Measurements from ENCODE around the gene BPIFB2.

DNA sequence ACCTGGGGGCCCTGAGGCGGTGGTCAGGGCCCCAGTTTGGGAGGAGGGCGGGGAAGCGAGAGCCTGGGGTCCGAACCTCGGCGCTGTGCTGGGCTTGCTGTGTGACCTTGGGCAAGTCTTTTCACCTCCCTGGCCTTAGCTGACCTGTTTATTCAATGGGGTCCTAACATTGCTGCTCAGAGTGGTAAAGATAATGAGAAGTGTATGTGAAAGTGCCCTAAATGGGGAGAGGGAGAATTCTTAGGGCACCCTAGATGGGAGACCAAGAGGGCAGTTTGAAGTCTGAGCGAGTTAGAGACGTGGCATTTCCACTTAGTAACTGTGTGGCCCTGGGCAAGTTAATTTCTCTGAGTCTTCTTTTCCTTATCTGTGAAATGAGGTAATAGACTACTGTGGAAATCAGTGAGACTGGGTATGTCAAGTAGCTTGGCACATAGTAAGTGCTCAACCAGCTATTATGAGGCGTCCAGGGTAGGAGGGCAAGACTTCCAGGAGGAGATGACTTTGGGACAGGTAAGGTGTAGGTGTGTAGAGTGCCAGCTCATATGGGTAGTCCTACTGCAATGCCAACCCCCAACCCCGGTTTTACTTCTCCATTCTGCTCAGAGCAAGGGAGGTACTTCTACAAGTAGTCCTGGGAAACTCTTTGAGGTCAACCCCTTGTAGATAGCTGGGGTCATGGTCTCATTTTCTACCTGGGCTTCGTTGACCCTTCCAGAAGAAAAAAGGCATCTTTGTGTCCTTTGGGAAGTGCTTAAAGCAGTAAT lies 727 bp downstream of the KIF3B start:
- PRO-cap: no peak

GRCh38 chr20:32364480-32365237 lies 6.5 kb downstream of the ASXL1 start:
- PRO-cap: no peak

- PRO-cap: no peak
Measured at GRCh38 chr20:32448398-32448770, 90.3 kb downstream of the ASXL1 start.

GRCh38 chr20:32467483-32468117 lies 109.5 kb downstream of the ASXL1 start:
- PRO-cap: no peak

- PRO-cap: no peak
Measured at GRCh38 chr20:32473058-32473922, 111.8 kb downstream of the NOL4L start.

DNA sequence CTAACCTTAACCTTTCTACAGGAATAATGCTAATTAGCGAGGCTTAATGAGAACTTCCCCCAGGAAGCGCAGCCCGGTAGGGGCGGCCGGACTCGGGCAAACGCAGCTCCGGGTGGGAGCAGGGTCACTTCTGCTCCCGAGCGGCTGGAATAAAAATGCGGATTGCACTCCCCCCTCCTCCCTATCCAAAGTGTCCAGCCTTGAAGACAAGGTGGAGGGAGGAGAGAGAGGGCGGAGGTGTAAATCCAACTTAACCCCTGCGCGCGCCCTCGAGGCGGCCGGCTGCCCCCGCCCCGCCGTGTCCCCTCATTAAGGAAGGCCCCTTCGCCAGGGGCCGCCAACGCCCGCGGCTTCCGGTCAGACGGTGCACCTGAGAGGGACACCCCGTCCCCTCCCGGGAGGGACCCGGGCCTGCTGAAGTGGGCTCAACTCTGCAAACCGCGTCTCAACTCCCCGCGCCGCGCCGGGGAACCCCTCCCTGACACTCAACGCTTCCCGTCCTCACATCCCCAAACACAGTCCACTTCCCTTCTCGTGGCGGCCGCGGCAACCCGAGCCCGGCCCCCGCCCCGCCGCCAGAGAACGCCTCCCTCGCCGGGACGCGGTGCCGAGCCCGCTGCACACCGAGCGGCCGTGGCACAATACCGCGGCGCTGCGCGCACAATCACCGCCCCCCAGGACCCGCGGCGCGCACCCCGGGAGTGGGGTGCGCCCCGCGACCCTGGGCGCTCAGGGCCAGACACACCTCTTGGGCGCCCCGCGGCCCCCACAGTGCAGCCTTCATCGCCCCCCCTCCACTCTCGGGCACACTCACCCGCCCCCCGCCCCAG lies 102.6 kb downstream of the NOL4L start:
- PRO-cap: no peak

- PRO-cap: no peak
Measured at GRCh38 chr20:32485865-32486337, 99.2 kb downstream of the NOL4L start.

- PRO-cap: no peak
Measured at GRCh38 chr20:32510184-32511027, 74.7 kb downstream of the NOL4L start.

DNA sequence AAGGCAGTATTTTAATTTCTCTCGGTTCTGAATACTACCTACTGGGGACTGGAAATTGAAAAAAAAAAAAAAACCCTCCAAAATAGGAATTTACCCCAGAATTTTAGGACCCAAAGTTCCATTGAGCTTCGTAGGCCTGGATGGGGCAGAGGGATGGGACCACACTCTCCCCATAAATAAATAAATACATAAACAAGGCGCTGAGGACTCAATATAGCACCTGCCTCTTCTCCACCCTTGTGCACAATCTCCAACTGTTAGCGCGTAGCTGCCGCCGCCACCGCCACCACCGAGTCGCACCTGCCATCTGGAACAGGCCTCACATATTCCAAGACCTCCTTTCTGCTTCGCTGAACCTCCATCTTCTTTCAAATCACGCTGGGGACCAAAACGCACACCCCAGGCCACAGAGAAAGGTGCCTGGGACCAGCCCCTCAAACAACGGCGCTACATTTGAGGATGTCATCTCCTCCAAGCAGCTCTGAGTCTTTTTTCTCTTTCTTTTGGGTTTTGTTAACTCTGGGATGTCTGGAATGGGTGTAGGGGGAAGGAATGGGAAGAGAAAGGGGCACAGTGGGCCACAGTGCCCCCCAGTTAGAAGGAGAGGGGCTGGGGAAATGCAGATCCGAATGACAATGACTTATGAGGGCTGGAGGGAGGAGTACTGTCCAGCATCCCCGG lies 49.8 kb downstream of the NOL4L start:
- PRO-cap: no peak

DNA sequence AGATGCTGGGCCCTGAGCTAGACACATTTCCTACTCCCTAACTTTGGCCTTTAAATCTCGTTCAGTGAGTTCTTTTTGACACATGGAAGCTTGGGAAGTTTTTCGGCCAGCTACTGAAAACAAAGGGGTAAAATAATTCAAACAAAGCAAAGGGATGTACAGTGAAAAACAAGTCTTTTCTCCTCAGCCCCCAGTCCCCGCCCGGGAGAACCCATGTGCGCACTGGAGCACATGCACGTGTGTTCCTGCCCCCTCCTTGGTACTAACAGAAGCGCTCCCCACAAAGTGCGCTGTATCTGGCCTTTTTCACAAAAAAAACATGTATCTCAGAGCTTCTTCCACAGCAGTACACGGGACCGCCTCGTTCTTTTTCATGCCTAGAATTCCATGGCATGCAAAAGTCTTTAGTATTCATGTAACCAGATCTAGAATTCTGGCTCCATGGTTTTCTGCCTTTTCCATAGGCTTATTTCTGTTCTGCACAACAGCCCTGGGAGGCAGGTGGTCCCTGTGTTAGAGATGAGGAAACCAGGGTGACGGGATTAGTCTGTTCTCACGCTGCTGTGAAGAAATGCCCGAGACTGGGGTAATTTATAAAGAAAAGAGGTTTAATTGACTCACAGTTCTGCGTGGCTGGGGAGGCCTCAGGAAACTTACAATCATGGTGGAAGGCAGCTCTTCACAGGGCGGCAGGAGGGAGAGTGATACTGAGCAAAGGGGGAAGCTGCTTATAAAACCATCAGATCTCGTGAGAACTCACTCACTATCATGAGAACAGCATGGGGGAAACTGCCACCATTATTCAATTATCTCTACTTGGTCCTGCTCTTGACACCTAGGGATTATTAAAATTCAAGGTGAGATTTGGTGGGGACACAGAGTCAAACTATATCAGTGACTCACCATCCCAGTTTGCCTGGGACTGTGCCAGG lies 41.2 kb downstream of the C20orf203 start:
- PRO-cap: no peak

GRCh38 chr20:32685506-32686602 lies 12.1 kb upstream of the C20orf203 start:
- PRO-cap: no peak

DNA sequence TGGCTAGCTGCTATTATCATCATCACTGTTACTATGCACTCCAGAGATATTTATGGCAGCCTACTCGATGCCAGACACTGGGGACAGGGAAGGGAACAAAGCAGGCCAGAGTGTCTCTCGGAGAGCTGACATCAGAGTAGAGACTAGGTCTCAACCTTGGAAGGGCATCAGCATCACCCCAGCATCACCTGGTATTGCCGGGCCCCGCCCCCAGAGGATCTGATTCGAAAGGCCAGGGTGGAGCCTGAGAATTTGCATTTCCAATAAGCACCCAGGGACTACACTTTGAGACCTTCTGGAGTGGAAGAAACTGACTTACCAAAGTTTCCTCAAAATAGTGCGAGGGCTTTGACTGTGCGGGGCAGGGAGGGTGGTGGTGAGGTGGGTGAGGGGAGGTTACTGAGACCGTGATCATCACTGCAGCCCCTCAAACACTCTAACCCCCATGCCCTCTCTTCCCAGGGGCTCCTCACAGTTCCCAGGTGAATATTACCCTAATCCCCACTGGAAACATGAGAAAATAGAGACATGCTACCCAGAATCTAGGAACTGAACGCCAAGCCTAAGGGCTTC lies 629 bp upstream of the COMMD7 start:
- PRO-cap: bidirectional peak, plus-strand start at position 332 of the sequence, minus-strand start at position 138 of the sequence

DNA sequence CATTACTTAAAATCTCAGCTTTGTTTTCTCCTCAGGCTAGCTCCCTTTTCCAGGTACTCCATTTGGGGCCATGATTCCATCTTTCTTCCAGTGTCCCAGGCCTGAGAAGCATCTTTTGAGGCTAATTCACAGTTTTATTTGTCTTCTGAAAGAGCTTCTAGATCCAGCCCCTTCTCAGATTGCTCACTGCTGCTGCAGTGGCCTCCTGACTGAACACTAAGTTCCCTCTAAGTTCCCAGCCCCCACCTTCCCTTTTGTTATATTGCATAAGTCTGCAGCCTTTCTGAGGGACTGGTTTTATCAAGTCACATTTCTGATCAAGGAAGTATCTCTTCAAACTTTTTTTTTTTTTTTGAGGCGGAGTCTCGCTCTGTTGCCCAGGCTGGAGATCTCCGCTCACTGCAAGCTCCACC lies 10.7 kb downstream of the MAPRE1 start:
- PRO-cap: no peak

GRCh38 chr20:32982702-32983406 lies 21.4 kb downstream of the SUN5 start:
- PRO-cap: no peak

DNA sequence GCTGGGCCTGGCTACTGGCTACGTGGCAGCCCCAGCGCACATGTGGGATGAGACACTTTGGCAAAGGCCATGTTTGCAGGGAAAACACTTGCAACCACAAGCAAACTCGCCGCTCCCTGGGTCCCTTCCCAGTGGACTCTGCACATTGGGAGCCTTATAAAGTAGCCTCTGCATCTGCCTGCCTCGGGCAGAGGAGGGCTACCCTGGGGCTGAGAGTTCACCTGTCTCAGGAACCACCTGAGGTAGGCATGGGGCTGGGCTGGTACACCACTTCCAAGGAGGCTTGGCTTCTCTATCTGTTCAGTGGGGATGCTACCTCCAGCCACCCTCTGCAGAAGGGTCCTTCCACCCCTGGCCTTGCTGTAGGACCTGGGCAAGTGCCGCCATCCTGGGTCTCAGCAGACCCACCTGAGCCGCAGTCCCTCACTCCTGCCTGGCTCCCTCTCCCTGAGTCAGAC lies at the start of gene BPIFB2:
TSS of gene BPIFB2 (plus strand) at position 186 of the 458 bp plus-strand sequence.
- PRO-cap: no peak

GRCh38 chr20:33125905-33126642 lies 41.9 kb upstream of the BPIFA2 start:
- PRO-cap: no peak

DNA sequence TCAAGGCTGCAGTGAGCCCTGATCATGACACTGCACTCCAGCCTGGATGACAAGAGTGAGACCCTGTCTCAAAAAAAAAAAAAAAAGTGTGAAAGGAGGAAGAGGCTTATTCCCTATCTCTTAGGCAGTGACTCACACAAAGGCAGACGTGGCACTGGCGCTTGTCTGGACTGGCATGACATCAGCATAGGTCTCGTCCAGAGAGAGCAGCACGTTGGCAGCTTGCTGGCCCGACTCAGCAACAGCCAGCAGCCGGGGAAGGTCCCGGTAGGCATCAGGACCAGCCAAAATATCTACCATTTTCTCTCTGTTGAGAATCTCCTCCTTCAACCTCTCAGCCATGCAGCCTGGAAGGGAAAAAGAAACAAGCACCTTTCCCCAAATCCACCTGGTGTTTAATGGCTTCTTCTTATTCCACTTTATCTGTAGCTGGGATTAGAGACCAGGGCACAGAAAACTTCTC lies 14.1 kb downstream of the CDK5RAP1 start:
- PRO-cap: no peak

DNA sequence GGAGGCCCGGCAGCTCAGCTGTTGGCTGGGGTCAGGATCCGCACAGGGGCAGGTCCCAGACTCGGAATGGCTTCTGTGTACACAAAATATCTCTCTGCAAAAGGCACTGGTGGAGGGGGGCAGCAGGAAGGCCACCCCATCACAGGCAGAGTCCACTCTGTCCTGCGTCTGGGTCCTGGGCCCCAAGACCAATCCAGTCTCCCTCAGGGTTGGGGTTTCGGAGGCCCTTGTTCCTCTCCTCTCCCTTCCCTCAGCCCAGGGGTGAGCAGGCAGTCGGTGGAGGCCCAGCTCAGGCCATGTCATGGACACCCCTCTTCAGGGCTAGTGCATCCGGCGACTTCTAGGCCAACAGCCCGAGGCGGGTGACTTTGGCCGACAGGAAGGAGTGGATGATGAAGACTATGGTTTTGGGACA lies 6.9 kb upstream of the CDK5RAP1 start:
- PRO-cap: no peak

- PRO-cap: unidirectional peak, plus-strand start at chr20:33477631
Measured at GRCh38 chr20:33477307-33477962, 12.5 kb upstream of the CBFA2T2 start.

DNA sequence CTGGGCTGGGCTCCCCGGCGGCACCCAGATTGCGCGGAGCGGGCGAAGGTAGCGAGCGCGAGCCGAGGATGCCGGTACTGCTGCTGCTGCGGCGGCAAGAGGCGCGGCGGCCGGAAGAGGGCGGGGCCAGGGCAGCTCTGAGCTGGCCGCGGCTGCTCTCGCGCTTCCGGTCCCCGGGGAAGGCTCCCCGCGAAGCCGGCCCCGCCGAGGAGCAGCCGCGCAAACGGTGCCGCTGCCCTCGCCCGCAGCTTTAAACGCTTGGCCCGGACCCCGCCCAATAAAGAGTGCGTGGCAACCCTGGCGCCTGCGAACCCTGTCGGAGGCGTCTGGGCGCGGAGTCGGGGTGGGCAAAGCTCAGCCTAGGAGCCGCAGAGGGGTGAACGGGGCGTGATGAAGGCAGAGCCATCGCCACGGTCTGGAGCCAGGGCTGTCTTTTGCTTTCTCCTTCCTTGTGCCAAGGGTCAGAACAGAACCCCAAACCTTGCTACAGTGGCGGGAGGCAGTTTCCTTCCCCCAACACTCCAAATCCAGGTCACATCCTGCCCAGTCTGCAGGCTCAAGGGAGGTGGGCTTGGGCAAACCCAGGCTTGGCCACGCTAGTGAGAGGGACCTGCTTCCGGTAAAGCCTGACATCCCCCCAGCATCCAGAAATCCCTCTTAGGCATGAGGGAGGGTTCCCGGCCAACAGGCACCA lies 1.6 kb downstream of the C20orf144 start:
- PRO-cap: bidirectional peak, plus-strand start at position 192 of the sequence, minus-strand start at position 79 of the sequence

Measured in WTC11 (cell line).